Ileum (tissue), 1 donor: ENCODE results near the gene CEP295NL.

DNA sequence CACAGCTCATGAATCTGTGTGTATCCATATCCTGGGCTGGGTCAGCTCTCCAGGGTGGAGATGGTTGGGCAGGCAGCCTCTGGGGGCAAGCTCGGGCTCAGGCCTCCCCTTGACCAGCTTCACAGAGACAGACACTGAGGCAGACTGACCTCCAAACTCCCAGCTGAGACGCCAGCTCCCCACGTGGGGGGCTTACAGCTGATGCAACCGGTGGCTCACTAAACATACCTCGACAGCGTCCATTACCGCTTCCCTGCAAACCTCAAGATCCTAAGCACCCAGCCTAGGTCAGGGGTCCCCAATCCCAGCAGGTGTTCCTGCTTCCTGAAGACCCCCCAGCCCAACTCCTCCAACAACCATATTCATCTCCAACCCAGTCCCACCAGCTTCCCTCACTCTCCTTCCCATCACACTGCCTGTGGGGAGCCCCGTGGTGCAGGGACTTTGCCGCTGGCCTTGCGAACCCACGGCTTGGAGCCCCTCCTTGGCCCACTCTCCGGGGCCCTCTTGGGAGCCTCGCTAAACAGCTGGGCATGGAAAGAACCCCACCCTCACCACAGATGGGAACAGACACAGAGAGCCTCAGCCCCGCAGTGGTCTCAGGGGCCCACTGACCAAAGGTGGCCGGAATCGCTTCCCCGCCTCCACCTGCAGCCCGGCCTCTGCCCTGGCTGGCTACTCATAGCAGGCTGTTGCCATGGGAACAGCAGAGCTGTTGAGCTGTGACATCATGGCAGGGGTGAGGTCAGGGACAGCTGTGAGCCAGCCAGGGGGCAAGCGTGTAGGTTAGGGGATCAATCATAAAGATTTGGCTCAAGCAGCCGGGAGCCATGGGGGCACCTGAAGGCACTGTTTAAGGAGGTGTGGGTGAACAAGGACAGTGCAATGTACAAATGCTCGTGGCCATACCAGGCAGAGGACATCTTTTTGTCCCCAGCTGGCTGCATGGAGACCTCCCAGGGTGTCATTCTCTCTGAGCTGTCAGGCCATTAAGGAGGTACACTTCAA is at the start of gene CEP295NL:
Gene CEP295NL, minus strand, starts transcription at position 683 of the 1,008 bp plus-strand sequence.
- PRO-cap: no peak

- PRO-cap: no peak
Measured at GRCh38 chr17:78923269-78924489, 1.5 kb downstream of the TIMP2 start.

GRCh38 chr17:78933192-78933806 is 8.1 kb upstream of the TIMP2 start:
- PRO-cap: no peak

- PRO-cap: no peak
Measured at GRCh38 chr17:78975076-78975663, 4.6 kb downstream of the LGALS3BP start.

GRCh38 chr17:78985850-78986498 is 6.3 kb upstream of the LGALS3BP start:
- PRO-cap: no peak

GRCh38 chr17:79019740-79020758 is 3.9 kb upstream of the C1QTNF1 start:
- PRO-cap: no peak

- PRO-cap: no peak
Measured at GRCh38 chr17:79087867-79088800, 13.5 kb downstream of the ENGASE start.

GRCh38 chr17:79786326-79787055 is 8.5 kb downstream of the CBX2 start:
- PRO-cap: no peak

GRCh38 chr17:79797251-79798069 is 583 bp upstream of the CBX8 start:
- PRO-cap: bidirectional peak, plus-strand start at chr17:79797423, minus-strand start at chr17:79797077; unidirectional peak, plus-strand start at chr17:79797496

DNA sequence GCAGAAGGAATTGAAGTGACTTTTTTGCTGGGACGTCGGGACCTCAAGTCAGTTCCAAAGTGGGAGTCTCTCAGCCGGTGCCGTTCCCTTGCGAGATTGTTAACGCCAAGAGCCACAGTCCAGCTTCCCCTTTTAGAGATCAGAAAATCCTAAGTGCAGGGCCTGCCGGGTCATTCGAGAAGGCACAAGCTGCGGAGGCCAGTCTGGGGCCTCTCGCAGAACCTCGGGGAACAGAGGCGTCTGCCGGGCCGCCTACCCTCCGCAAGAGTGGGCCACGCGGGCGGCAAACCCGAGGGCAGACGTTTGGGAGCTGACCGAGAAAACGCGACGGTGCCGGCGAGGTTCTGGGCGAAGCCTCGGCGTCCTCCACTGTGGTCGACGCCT is 6.9 kb upstream of the CBX8 start:
- PRO-cap: no peak

DNA sequence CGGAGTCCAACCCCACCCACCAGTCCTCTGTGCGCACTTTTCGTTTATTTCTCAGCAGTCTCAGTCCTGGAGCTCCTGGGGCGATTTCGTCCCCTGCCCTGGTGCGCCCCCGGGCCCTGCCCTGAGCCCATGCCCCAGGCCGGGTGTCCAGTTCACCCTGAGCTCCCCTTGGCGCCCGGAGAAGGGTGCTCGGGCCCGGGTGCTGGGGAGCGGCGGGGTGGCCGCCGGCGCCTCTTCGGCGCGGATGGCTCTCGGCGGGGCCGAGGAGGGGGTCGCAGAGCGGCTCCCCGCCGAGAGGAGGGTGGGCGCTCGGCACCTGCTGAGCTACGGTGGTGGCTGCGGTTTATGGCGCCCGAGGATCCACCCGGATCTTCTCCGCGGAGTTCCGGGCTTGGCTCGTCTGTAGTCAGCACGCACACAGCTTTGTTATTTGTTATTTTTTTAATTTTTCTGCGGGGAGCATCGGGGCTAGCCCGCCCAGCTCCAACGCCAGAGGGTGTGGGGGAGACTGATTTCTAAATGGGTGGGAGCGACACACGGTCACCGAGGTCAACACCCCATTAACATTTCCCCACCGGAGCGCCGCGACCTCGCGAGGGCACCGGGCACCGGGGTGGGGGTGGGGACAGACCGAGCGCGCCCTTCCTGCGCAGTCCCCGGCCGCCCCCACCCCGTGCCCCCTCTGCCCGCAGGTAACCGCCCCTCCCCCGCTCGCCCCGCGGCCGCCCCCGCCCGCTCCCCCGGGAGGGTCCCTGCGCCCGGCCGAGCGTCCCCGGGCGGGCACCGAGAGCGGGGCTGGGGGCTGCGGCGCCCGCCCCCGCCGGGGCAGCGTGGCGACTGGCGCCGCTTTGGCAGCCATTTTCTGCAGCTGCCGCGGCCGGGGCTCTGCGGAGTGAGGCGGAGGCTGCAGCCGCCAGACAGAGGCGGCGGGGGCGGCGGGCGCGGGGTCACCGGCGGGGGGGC is 16.0 kb upstream of the CBX8 start:
- PRO-cap: no peak

DNA sequence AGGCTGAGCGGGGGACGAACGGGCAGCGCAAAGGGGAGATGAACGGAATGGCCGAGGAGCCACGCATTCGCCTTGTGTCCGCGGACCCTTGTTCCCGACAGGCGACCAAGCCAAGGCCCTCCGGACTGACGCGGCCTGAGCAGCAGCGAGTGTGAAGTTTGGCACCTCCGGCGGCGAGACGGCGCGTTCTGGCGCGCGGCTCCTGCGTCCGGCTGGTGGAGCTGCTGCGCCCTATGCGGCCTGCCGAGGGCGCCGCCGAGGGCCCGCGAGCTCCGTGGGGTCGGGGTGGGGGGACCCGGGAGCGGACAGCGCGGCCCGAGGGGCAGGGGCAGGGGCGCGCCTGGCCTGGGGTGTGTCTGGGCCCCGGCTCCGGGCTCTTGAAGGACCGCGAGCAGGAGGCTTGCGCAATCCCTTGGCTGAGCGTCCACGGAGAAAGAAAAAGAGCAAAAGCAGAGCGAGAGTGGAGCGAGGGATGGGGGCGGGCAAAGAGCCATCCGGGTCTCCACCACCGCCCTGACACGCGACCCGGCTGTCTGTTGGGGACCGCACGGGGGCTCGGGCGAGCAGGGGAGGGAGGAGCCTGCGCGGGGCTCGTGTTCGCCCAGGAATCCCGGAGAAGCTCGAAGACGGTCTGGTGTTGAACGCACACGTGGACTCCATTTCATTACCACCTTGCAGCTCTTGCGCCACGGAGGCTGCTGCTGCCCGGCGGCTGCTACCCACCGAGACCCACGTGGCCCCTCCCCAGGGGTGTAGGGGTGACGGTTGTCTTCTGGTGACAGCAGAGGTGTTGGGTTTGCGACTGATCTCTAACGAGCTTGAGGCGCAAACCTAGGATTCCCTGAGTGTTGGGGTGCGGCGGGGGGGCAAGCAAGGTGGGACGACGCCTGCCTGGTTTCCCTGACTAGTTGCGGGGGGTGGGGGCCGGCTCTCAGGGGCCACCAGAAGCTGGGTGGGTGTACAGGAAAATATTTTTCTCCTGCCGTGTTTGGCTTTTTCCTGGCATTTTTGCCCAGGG is 1.5 kb upstream of the CBX4 start:
- PRO-cap: no peak

DNA sequence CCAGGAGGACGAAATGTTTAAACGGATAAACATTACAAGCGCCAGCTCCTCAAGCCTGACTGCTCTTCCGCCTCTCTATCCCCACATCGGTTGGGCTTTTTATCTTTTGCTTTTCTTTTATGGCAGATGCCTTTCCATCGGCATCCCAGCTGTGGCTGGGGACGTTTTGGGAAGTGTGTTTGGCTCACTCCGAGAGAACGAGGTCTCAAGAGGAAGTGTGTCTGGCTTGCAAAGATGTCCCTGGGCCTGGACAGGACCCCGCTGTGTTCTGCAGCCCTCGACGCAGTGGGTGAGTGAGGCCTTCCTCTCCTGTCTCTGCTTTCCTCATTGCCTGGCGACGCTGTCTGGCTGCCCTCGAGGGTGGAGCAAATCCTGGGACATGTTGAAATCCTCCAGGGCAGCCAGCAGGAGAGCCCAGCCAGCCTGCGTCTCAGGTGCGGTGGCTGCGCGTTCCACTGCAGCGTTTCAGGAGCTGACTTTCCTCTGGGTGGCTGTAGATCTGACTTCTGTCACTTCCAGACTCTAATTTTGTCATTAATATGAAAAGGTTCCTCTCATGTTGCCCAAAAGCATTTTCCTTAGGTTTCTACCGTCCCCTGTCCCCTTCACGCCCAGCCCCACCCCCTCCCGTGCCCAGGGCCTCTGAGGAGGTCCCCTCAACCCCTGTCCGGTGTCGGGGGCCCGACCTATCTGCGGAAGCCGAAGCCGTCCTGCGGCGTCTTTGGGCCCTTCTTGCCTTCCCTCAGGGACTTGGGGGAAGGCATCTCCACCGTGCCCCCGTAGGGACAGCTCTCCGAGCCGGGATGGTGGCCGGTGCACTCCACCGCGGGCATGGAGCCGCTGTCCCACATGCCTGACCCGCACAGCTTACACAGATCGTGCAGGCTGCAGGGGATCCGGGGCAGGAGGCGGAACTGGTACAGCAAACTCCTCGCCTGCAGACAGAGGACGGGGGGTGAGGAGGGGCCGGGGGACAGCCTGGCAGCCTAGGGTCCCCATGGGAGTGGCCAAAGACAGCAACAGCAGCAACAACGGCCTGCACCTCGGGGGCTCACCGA is 95.2 kb downstream of the TBC1D16 start:
- PRO-cap: no peak

- PRO-cap: no peak
Measured at GRCh38 chr17:79977882-79978466, 57.7 kb downstream of the TBC1D16 start.

DNA sequence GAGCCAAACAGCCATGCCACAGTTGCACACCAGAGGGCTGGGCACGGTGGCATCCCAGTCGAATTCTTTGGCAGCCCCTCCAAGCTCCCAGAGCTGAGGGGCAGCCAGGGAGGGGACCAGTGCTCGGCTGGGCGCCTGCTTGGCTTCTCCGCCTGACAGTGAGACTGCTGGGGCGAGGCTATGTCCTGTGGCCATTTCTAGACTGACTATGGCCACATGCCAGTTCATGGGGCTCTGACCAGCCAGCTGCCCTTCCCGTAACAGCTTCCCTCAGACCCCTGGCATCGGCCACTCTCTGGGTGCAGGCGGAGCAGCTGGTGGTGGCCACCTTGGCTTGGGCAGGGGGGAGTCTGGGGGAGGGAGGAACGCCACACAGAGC is 34.8 kb downstream of the TBC1D16 start:
- PRO-cap: no peak

DNA sequence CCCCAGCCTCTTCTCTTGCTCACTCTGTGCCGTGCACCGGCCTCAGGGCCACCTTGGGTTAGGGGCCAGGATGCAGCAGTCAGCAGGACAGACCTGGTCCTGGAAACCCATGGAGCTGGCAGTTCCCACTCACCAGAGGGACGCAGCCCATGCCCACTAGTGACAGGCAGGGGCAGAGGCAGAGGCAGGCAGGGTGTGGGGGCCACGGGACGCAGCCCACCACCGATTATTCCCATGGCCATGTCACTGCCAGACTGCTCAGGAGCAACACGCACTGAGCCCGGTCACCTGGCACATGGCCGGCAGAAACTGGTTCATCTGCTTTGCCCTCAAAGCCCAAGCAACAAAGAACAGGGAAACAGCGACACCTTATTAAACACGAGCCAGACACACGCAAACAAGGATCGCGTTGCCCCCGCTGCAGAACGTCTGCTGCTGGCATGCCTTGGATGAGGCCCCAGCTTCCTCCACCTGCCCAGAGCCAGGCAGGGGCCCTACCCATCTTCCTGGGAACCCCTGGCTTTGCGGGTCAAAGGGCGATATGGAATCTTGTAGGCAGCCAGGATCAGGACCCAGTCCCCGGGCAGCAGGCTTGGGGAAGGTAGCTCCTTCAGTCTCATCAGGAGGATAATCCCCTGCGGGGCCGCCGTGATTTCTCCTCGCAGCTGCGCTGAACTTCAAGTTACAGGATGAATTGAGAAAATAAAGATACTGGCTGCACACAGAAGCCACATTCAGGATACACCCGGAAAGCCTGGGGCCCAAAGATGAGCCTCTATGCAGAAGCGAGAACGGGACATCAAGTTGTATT is 4.9 kb downstream of the TBC1D16 start:
- PRO-cap: no peak

DNA sequence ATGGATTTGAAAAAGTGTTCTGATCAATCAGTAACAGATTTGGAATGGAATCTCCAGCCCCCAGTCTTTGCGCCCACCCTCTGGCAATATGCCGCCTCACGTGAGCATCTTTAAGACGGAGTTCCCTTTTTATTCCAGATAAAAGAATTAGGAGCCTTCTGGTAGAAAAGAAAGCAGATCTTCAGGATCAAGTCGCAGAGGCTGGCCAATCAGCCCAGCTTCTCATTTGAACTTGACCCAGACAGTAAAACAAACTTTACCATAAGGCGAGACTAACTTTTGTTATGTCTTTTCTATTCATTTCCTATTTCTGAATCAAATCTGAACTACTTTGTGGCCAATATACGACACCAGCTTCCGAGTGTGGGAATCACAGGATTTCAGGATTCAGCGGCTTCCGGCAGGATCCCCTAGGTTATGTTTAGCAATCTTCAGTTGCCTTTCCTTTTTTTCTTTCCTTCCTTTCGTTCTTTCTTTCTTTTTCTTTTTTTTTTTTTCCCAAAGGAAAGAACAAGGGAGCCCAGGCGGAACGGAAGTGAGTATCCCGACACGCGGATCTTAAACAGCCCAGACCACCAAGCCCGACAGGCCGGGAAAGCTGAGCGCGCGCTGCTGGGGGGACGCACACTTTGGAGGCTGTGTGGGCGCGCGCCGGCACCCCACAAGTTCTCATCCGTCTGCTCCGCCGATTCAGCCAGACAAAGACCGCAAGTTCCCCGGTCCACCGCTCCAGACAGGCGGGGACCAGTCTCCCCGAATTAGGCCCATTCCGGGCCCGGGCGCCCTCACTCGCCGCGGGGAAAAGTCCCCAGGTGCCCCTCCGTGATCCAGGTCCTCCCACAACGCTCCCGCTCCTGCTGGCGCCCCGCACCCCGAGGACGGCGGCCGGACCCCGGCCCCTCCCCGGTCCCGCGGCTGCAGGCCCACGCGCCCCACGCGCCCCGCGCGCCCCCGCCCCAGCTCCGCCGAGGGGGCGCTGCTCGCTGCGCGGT is 623 bp downstream of the TBC1D16 start:
- PRO-cap: no peak

GRCh38 chr17:80048343-80048865 is 12.0 kb downstream of the CCDC40 start:
- PRO-cap: no peak

- PRO-cap: no peak
Measured at GRCh38 chr17:80339415-80340295, 75.3 kb upstream of the ENDOV start.

DNA sequence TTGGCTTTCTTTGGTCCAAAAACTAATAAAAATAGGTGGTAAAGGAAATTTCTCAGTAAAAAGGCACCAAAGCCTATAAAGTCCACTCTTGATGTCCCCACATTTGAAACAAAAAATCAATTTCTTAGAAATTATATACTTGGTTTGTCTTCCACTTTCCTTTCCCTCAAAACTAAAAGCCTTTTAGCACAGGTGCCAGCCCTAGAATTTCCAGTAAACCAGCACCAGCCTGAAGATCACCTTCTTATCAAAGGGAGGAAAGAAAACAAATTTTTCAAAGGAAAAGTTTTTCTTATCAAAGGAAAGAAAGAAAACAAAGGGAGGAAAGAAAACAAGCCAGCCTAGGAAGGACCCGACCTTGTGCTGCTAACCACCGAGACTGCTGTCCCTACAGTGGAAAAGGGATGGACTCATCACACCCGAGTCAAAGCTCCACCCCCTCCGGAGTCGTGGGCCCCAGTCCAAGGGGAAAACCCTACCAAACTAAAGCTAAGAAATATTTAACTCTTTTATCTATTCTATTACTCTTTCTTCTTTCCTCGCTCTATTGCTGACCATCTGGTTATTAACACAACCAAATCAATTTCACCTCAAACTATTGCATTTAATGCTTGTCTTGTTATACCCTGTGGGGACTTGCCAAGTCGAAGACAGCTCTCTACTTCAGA is 6.2 kb upstream of the ENDOV start:
- PRO-cap: no peak